Metanephros (tissue), 2 donors: ENCODE measurements around the genes HDAC9 and ITGB8.

DNA sequence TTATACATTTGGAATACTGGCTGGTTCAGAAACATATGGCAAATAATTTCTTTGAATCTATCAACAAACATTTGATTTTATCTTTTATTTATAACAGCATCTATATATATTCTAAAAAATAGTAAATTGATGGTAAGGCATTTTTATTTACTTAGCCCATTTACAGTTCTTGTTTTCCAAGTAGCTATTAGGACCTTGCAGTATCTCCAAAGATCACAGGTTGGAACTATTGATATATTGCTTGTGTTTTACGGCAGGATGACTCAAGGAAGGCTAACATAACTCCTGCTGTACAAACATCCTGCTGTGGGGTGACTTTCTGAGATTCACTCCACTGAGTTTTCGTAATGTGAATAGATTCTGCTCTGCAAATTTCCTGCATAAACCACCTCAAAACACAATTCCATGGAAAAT, 971 bp downstream of the AGR2 start:
- RAMPAGE, long total RNA: no peak

- RAMPAGE, long total RNA: no peak
Observed at GRCh38 chr7:16833160-16833808, 28.5 kb upstream of the AGR2 start.

DNA sequence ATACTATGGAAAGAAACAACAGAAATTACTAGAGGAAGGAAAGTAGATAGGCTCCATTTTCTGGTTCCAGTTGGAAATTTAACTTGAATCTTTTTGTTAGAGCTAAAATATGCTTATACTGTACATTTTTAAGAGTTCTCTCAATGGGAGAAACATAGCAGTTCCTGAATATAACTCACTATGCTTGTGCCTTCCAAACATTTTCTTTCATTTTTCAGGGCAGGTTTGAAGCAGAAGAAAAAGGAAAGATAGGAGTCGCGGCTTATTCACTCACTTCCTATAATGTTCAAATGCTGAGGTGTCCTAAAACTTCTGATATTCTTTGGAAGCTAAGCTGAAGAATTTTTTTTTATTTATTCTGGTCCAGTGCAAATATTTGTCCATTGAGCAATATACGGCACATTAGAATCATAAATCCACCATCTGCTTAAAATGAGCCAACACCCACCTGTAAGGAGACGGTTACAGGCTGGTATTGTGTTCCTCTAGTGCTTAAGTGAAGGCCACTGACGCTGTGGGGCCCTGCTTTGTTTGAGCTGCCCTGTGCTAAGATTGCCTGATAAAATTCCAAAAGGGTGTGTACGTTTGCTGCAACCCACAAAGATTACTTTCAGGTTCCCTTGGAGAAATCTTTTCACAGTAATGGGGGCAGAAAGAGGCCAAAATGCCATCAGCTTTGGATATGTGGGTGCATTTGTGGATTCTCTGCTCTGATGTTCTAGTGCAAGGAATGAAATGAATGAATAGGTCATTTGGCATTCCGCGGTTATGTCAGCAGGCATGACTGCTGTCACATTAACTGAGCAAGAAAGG, 34.6 kb downstream of the AGR3 start:
- RAMPAGE, long total RNA: no peak

GRCh38 chr7:16935251-16935880, 53.6 kb upstream of the AGR3 start:
- RAMPAGE, long total RNA: no peak

DNA sequence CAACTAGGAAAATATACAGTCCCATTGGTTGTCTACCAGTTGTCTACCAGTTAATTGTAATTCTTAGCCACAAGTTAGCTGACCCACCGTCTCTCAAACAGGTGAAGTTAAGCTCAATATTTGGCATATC, 322 bp upstream of the AHR start:
- RAMPAGE, long total RNA: no peak

DNA sequence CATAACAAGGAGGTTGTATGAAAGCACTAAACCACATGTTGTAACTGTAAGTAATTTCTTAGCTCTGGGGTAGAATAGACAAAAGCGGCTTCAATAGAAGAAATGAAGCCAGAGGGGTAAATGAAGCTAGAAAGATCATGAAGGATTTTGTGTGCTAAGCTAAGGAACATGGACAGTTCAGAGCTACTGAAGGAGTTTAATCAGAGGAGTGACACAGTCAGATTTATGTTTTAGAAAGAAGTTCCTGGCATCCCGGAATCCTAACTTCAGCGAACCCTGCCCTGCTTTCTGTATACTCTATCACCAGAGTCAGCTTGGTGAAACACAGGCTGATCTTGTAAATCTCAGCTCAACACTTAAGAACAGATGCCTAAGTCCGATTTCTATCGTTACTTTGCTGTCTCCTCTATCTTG, 9.0 kb downstream of the AHR start:
- RAMPAGE, long total RNA: no peak

DNA sequence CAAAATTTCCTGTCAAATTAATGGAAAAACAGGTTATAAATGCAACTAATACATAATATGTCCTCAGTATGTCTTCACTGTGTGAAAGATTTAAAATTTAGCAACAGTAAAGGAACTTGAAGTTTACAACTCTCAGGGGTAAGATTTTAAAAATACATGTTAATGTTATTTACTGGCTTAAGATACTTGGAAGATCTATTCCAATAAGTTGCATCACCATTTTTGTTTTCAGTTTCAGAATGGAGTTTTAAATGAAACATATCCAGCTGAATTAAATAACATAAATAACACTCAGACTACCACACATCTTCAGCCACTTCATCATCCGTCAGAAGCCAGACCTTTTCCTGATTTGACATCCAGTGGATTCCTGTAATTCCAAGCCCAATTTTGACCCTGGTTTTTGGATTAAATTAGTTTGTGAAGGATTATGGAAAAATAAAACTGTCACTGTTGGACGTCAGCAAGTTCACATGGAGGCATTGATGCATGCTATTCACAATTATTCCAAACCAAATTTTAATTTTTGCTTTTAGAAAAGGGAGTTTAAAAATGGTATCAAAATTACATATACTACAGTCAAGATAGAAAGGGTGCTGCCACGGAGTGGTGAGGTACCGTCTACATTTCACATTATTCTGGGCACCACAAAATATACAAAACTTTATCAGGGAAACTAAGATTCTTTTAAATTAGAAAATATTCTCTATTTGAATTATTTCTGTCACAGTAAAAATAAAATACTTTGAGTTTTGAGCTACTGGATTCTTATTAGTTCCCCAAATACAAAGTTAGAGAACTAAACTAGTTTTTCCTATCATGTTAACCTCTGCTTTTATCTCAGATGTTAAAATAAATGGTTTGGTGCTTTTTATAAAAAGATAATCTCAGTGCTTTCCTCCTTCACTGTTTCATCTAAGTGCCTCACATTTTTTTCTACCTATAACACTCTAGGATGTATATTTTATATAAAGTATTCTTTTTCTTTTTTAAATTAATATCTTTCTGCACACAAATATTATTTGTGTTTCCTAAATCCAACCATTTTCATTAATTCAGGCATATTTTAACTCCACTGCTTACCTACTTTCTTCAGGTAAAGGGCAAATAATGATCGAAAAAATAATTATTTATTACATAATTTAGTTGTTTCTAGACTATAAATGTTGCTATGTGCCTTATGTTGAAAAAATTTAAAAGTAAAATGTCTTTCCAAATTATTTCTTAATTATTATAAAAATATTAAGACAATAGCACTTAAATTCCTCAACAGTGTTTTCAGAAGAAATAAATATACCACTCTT, 44.7 kb downstream of the AHR start:
- RAMPAGE, long total RNA: no peak

- RAMPAGE, long total RNA: no peak
Observed at GRCh38 chr7:18494997-18496099, at the start of gene HDAC9. Gene HDAC9 (plus strand): TSS chr7:18495749.

DNA sequence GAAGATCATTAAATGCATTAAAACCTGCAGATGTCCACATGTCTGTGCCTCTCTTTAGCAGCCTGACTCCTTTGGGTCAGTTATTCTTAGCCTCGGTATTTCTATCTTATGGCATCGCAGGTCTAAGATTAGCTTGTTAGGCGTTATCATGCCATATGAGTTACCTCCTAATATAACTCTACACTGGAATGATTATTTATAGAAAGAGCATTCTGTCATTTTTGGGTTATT, 10.2 kb downstream of the HDAC9 start:
- RAMPAGE, long total RNA: no peak

DNA sequence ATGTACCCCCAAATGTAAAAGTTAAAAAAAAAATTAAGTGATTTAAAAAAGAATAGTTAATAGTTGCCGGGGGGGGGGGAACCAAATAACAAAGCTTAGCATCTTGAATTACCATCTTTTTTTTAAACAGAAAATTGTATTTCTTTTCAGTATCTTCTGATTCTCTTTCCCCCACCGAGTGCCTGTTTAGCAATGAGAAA, 236.8 kb downstream of the TWIST1 start:
- RAMPAGE, long total RNA: no peak

- RAMPAGE, long total RNA: no peak
Observed at GRCh38 chr7:19118079-19118725, 766 bp upstream of the TWIST1 start.

DNA sequence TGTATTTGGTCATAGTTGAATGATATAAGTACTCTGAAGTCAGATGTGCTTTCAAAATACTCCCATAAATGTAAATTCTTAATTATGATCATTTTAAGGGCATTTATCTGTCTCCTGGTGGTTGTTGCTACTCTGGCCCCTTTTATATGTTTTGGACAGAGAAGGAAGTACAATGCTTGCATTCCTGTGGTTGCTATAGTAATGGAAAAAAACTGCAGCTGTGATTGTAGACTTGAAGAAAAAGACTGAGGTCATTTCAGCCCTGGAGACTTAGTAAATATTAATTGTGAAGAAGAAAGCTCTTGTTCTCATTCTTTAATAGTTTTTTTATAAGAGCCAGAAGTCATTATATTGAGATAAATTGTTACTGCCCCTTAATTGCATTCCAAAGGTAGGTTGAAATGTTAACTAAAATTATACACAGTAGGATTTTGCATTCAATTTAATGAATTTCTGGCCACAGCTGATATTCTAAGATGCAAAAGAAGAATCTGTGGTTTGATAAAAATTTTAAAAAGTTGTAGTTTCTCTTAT, 70.3 kb upstream of the FERD3L start:
- RAMPAGE, long total RNA: no peak

DNA sequence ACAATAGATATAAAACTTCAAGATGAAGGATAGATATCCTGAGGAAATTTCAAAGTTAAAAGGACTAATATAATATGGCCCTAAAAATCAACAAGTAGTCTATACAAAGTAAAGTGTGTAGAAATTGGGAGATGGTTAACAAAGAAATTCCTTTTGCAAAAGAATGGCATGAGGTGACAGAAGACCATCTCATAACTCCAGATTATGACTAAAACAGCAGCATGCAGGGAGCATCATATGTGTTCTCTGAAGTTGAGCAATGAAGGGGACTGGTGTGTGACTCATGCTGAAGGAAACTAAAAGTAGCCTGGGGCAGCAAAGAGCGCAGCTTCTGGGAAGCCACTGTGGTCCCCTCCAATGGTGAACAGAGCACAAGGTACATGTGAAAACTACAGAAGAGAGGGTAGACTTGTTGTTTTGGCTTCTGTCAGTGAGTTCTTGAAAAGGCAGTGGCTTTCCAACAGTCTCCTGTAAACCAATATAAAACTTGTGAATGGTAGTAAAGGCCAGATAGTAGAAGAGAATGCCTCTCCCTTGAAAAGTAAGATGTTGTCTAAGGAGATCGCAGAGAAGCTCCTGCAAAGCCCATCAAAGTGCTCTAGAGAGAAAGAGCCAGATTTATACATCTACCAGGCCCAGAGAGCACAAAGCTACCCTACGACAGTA, 133.3 kb downstream of the MACC1 start:
- RAMPAGE, long total RNA: no peak

DNA sequence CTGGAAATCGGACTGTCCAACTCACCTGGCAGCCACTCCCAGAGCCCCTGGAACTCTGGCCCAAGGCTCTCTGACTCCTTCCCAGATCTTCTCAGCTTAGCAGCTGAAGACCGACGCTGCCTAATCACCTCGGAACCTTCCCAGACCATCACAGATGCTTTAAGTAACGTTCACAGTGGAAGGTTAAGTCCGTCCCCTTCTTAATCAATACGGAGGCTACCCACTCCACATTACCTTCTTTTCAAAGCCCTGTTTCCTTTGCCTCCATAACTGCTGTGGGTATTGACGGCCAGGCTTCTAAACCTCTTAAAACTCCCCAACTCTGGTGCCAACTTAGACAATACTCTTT, 94.2 kb downstream of the MACC1 start:
- RAMPAGE, long total RNA: no peak

DNA sequence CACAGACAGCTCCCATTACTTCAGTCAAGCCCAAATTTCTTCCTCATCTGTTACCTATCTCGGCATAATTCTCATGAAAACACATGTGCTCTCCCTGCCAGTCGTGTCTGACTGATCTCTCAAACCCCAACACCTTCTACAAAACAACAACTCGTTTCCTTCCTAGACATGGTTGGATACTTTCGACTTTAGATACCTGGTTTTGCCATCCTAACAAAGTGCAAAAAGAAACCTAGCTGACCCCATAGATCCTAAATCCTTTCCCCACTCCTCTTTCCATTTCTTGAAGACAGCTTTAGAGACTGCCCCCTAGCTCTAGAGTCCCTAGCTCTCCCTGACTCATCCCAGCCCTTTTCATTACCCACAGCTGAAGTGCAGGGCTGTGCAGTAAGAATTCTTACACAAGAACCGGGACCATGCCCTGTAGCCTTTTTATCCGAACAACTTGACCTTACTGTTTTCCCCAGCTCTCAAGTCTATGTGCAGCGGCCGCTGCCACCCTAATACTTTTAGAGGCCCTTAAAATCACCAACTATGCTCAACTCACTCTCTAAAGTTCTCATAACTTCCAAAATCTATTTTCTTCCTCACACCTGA, 93.1 kb downstream of the MACC1 start:
- RAMPAGE, long total RNA: no peak

GRCh38 chr7:20330820-20331591, at the start of gene ITGB8:
Gene ITGB8 (plus strand): TSS chr7:20330900.
- RAMPAGE, long total RNA: no peak

DNA sequence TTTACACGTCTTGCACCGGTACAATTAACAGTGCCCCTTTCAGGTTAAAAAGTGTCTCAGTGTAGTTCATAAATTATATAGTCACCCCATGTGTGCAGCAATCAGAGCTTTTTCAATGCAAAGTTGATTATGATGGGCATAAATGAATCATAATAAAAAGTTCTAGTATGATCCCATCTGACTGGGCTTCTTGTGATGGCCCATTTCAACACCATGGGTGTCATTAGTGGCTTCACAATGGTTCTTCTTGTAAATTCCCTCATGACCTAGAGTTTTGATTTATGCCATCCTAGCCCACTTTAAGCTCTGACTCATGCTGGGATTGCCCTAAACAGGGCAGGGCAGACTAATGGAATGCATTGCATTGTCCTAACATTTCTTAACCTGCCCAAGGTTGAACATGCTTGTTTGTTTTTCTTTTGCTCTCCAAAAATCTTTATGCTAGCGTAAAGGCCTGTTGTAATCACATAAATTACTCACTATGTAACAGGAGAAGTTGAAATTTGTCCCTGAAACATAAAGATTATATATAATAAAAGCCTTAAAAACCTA, 22.2 kb downstream of the ITGB8 start:
- RAMPAGE, long total RNA: no peak

GRCh38 chr7:20561533-20562052, 53.9 kb upstream of the ABCB5 start:
- RAMPAGE, long total RNA: no peak

- RAMPAGE, long total RNA: no peak
Observed at GRCh38 chr7:21617294-21617444, 74.3 kb downstream of the DNAH11 start.

DNA sequence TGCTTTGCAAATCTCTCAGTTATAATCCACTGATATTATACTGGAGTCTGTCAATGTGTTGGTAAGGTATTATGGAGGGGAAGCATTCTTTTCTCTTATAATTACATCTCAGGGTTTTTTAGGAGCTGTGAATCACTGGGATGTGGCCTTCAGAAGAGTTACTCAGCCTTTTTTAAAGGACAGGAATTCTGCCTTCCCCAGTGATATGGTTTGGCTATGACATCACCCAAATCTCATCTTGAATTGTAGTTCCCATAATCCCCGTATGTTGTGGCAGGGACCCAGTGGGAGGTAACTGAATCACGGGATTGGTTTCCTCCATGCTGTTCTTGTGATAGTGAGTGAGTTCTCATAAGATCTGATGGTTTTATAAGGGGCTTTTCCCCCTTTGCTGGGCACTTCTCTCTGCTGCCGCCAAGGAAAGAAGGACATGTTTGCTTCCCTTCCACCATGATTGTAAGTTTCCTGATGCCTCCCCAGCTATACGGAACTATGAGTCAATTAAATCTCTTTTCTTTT, 94.8 kb downstream of the CDCA7L start:
- RAMPAGE, long total RNA: no peak